ENCODE data around the genes IFITM5 and TMEM80.

DNA sequence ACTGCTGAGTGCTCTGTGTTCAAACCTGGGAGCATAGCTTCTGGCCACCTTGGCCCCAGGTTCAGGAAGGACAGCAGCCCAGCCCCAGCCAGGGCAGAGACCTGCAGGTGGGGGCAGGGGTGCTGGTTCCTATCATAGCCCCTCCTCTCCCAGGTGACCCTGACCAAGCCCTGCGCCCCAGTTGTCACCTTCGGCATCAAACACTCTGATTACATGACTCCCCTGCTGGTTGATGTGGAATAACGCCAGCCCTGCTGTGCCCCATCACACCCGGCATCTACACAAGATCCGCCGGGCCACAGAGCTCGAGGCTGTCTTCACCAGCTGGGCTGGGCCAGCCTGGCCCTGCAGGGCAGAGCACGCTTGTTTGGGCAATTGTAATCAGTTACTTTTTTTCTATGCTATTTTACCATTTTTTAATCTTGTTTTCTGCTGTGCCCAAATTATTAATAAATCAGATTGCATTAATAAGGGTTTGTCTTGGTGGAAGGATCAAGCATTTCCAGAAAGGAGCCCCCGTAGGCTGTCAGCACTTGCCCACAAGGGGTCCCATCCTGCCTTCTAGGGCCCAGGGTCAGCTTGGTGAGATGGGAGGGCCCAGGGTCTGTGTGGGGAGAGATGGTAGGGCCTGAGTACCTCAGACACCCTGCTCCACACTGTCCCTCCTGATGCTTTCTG, 3.4 kb downstream of the ODF3 start:
- PRO-cap, 2 experiments: no peak in any of the 2 experiments

DNA sequence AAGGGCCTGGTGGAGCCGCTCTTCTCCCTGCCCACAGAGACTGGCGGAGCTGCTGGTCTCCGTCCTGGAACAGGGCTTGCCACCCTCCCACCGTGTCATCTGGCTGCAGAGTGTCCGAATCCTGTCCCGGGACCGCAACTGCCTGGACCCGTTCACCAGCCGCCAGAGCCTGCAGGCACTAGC, 1.8 kb downstream of the RIC8A start:
- PRO-cap, 2 experiments: no peak in any of the 2 experiments

DNA sequence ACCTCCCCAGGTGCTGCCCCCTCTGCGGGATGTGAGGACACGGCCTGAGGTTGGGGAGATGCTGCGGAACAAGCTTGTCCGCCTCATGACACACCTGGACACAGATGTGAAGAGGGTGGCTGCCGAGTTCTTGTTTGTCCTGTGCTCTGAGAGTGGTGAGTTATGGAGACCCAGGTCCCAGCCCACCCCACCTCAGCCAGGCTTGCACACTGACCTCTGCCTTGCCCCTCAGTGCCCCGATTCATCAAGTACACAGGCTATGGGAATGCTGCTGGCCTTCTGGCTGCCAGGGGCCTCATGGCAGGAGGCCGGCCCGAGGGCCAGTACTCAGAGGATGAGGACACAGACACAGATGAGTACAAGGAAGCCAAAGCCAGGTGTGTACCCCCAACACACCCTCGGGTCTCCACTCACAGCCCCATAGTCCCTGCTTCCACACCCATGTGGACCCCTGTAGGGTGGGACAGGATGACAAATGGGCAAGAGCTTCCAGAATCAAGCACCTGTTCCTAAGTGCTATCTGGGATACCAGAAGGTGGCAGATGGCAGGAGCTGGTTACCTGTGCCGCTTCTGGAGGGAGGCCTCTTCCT, 5.2 kb downstream of the RIC8A start:
- PRO-cap, 2 experiments: no peak in any of the 2 experiments

GRCh38 chr11:295025-295893, 4.1 kb downstream of the IFITM5 start:
- PRO-cap, 2 experiments: no peak in any of the 2 experiments

GRCh38 chr11:299195-299741, at the start of gene IFITM5:
Gene IFITM5 (minus strand): TSS chr11:299526.
- PRO-cap, 2 experiments: no peak in any of the 2 experiments

DNA sequence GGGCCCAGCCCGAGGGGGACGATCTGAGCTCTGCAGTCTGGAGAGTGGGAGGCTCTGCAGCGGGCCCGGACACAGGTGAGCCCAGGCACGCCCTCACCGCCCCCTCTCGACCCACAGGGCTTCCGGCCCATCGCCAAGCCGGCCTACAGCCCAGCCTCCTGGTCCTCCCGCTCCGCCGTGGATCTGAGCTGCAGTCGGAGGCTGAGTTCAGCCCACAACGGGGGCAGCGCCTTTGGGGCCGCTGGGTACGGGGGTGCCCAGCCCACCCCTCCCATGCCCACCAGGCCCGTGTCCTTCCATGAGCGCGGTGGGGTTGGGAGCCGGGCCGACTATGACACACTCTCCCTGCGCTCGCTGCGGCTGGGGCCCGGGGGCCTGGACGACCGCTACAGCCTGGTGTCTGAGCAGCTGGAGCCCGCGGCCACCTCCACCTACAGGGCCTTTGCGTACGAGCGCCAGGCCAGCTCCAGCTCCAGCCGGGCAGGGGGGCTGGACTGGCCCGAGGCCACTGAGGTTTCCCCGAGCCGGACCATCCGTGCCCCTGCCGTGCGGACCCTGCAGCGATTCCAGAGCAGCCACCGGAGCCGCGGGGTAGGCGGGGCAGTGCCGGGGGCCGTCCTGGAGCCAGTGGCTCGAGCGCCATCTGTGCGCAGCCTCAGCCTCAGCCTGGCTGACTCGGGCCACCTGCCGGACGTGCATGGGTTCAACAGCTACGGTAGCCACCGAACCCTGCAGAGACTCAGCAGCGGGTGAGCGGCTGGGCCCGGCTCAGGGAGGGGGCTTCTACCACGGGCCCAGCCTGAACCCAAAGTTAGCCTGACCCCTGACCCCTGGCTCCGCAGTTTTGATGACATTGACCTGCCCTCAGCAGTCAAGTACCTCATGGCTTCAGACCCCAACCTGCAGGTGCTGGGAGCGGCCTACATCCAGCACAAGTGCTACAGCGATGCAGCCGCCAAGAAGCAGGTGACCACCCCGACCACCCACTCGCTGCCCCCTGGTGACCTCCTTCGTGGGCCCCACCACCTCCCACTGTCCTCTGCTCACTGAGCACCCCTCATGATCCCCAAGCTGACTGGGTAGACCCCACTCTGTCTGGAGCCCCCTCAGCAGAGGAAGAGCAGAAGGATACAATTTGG, 3.1 kb downstream of the PKP3 start:
- PRO-cap, 2 experiments: no peak in any of the 2 experiments

- PRO-cap, 2 experiments: peak in 2 of 2 experiments; most common plus-strand start chr11:416872 (in 2); most common minus-strand start chr11:416799 (in 2)
These were observed 2.2 kb upstream of the SIGIRR start for GRCh38 chr11:416725-417773.

DNA sequence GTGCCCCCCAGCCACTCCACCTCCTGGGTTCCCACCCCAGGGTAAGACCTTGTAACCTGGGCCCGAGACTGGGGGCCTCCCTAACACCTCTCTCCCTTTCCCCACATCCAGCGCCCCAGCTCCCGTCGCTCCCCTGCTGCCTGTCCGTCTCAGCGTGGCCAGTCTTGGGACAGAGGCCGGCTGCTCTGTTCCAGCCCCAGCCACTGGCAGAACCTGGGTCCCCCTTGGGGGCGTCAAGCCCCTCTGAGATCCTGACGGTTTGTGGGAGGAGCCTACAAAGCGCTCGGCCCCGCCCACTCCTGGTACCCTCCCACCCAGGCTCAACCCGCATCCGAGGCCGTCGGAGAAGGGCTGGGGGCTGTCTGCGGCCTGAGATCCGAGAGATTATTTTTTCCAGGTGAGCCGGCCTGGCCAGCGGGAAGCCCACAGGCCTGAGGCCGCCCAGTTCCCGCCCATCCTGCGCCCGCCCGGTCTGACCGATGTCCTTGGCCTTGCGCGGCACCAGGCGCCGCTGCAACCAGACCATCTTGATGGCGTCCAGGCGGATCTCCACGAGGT, 5.3 kb upstream of the SIGIRR start:
- PRO-cap, 2 experiments: no peak in any of the 2 experiments

DNA sequence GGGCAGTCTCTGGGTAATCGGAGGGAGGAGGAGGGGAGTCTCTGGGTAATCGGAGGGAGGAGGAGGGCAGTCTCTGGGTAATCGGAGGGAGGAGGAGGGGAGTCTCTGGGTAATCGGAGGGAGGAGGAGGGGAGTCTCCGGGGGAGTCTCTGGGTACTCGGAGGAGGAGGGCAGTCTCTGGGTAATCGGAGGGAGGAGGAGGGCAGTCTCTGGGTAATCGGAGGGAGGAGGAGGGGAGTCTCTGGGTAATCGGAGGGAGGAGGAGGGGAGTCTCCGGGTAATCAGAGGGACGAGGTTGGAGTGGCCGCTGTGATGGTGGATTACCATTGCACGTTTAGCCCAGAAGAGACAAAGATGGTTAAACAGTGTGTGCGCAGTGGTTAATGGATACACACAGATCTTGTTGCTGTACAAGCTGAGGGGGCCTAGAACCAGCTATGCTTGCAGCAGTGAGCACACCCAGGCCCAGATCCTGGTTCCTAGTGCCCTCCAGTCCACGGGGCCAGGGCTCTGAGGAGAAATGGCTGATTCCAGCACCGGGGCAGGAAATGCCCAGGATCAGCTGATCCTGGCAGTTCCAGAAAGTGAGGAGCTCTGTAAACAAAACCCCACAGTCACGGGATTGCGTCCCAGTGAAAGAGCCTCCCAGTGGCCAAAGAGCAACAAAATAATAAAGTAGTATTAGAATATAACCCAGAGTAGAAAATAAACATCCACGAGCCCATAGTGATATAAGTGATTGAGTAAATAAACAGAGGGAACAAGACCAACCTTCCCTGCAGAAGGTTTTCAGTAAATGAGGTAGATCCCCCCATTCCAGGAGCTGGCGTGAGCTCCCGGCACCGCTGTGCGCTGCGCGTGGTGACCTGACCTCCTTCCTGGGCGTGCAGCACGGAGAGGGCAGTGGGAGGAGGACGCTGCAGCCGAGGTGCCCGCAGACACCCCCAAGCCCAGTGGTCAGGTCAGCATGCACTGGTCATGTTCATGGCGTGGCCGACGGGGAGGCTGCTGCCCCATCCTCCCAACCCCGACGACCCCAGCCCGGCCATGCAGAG, 19.5 kb downstream of the PTDSS2 start:
- PRO-cap, 2 experiments: no peak in any of the 2 experiments

- PRO-cap, 2 experiments: no peak in any of the 2 experiments
These were observed 2.8 kb downstream of the HRAS start for GRCh38 chr11:532557-532905.

- PRO-cap, 2 experiments: peak in 2 of 2 experiments; most common plus-strand start chr11:568806 (in 2); most common minus-strand start chr11:568456 (in 1)
These were observed 7.6 kb downstream of the RASSF7 start for GRCh38 chr11:567955-569105.

DNA sequence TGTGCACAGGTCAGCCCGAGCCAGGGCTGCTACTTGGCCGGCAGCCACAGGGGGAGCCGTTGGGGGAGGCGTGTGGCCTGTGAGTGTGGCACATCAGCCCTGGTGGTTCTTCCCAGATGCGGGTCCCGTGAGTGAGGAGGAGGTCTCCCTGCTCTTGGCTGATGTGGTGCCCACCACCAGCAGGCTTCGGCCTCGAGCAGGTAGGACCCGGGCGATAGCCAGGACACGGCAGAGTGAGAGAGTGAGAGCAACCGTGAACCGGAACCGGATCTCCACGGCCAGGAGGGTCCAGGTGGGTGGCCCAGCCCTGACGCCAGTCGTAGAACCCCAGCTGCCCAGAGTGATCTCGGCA, 18.5 kb downstream of the IRF7 start:
- PRO-cap, 2 experiments: no peak in any of the 2 experiments

GRCh38 chr11:619680-620013, 3.9 kb upstream of the IRF7 start:
- PRO-cap, 2 experiments: no peak in any of the 2 experiments

DNA sequence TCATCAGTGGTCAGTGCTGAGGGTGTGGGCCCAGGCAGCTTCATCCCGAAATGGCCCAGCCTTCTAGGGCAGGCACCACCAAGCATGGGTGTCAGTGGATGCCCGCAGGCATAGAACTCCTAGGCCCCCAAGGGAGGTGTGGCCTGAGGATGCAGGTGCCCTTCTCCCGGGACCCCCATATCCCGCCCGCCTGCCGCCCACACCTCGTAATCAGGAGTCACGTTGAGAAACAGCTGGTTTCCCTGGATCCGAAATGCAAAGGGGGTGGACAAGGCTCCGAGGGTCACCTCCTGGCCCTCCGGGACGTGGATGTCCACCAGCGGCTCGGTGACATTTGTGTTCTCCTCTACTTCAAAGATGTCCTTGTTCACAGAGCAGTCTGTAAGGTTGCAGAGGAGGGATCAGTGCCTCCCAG, 394 bp downstream of the CDHR5 start:
- PRO-cap, 2 experiments: no peak in any of the 2 experiments

GRCh38 chr11:679496-680384, 15.3 kb downstream of the DEAF1 start:
- PRO-cap, 2 experiments: no peak in any of the 2 experiments

GRCh38 chr11:695473-696423, at the start of gene TMEM80:
Gene TMEM80 (plus strand): TSS chr11:695816.
- PRO-cap, 2 experiments: peak in 2 of 2 experiments; most common plus-strand start chr11:695913 (in 2); most common minus-strand start chr11:695753 (in 2)

GRCh38 chr11:706465-706849, 426 bp downstream of the EPS8L2 start:
- PRO-cap, 2 experiments: no peak in any of the 2 experiments

- PRO-cap, 2 experiments: no peak in any of the 2 experiments
These were observed 1.8 kb downstream of the EPS8L2 start for GRCh38 chr11:707655-708465.

GRCh38 chr11:727758-728801, 19.2 kb upstream of the TALDO1 start:
- PRO-cap, 2 experiments: no peak in any of the 2 experiments

DNA sequence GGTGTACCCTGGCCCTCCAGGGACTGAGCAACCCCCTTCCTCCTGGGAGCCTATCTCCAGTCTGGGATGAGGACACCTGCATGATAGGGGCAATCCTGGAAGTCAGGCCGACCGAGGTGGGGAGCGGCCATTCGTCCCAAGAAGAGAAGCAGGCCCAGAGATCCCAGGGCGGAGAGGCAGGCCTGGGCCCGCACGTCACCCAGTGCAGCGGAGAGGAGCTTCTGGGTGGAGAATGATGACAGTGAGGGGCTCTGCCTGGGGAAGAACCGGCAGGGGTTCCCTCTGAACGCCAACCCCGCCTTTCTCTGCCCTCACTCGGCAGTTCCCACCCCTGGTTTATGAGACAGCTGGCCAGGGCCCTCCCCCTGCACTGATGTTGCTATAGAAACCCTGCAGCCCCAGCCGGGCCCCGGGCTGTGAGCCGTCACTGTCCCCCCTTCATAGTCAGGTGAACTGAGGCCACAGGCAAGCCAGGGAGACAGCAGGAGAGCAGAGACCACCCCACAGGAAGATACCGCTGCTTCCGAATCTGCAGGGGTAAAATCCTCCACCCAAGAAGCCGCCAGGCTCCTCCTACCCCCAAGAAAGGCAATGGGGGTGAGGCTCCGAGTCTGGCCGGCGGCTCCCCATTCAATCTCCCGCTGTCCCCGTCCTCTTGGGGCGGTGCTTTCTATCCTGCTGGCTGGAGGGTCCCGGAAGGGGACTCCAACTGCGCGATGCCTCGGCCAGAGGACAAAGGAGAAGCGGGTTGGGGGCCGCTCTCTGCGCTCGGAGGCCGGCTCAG, 854 bp downstream of the SLC25A22 start:
- PRO-cap, 2 experiments: peak in 2 of 2 experiments; most common plus-strand start position 441 of the sequence (in 1); most common minus-strand start position 237 of the sequence (in 1)